Neural cell (in vitro differentiated cells): ENCODE measurements around a stretch of chr7.

- RAMPAGE, long total RNA: no peak
These were observed 36.8 kb downstream of the ZC3HAV1 start for GRCh38 chr7:139072800-139073000.

DNA sequence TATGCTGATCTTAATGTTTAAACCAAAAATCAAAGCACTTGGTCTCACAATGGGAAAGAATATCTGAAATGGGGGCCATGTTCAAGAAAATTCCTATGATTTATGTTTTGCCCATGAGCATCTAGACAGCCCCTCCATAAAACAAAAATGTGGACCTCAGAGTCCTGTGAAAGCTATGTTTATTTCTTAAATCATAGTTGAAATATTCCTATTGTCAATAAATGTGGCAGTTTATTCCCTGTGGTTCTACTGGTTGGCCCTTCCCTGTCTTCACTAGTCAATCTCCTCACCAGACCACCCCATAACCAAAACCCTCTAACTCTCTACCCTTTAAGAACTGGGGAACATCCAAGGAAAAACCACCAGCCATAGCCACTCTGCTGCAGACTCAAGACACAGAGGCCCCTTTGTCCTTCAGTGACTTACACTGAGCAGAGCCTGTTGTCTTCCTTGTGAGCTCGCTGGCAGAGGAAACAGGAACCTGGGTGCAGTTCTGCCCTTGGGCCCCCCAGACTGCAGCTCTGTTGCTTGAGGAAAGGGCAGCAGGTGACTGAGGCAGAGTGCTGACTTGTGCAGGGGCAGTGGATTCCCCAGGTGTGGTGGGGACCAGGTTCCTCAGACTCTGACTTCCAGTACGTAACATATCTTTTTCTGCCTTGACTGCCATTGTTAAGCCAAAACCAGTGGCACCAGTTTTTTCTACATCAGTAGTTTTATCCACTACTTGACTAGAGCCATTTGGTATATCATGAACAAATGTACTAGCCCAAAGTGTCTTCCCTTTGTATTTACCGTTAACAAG lies 30.6 kb downstream of the ZC3HAV1 start:
- RAMPAGE, long total RNA: no peak

DNA sequence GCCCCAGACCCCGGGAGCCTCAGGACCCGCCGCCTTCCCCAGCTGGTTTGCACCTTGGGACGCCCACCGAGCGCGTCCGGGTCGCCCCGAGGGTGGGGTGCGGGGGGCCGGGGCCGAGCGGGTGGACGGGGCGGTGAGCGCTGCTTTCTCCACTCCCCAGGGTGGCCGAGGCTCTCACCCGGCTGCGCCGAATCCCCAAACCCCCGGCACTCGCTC lies 846 bp downstream of the UBN2 start:
- RAMPAGE, long total RNA: no peak

DNA sequence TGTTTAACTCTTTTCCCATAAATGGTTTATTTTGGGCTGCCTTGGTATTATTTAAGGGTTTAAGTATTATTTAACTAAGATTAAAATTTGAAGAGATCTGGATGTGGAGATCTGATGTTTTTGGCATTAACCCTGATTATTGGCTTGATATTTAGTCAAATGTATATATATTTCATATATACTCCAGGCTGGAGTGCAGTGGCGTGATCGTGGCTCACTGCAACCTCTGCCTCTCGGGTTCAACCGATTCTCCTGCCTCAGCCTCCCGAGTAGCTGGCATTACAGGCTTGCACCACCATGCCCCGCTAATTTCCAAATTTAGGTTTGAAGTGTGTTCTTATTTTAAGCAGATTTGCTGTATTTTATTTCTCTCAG lies 24.4 kb downstream of the LUC7L2 start:
- RAMPAGE, long total RNA: no peak

DNA sequence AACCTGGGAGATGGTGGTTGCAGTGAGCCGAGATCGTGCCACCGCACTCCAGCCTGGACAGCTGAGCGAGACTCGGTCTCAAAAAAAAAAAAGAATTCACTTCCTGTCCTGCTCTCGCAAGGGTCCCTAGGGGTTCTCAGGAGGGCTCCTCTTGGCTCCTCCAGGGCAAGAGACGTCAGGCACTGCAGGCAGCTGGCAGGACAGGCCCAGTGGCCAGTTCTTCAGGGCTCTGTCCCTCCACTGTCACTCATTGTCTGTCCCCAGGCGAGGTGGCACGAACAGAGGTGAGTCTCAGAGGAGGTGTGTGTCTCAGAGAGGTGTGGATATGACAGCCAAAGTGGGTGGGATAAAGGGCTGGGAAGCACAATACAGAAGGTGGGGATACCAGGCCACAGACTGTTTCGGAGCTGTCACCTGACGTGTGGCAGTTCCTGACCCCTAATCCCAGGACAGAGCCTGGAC lies 11.9 kb downstream of the KLRG2 start:
- RAMPAGE, long total RNA: no peak

DNA sequence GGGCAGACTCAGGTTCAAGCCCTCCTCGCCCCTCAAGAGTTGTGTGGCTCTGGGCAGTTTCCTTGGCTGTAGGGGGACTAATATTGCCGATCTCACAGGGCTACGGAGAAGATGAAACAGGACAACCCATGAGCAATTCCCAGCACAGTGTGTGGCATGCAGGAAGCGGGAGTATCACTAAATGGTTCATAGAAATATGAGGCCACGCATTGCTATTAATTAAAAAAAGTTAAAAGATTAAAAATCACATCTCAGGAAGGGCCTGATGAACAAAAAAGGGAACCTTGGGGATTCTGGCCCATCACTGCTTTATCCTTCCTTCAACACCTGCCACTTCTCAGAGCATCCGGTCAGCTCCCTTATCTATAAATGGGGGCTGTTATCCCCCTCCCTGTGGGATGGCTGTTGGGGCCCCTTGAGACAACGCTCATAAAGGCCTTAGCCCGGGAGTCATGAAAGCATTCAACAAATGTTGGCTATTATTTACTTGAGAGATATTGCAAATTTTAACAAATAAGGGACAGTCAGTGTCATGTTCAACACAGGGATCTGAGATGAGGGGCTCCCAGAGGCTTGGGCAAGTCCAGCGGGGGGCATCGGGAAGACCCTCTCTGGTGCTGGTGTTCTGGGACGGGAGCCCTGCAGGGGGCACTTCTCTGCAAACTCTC lies 42.9 kb downstream of the CLEC2L start:
- RAMPAGE, long total RNA: no peak

- RAMPAGE, long total RNA: no peak
These were observed 120.5 kb downstream of the CLEC2L start for GRCh38 chr7:139643809-139644607.

GRCh38 chr7:139679974-139680610 lies 97.7 kb downstream of the HIPK2 start:
- RAMPAGE, long total RNA: no peak

- RAMPAGE, long total RNA: no peak
These were observed 37.6 kb downstream of the HIPK2 start for GRCh38 chr7:139739934-139740920.

DNA sequence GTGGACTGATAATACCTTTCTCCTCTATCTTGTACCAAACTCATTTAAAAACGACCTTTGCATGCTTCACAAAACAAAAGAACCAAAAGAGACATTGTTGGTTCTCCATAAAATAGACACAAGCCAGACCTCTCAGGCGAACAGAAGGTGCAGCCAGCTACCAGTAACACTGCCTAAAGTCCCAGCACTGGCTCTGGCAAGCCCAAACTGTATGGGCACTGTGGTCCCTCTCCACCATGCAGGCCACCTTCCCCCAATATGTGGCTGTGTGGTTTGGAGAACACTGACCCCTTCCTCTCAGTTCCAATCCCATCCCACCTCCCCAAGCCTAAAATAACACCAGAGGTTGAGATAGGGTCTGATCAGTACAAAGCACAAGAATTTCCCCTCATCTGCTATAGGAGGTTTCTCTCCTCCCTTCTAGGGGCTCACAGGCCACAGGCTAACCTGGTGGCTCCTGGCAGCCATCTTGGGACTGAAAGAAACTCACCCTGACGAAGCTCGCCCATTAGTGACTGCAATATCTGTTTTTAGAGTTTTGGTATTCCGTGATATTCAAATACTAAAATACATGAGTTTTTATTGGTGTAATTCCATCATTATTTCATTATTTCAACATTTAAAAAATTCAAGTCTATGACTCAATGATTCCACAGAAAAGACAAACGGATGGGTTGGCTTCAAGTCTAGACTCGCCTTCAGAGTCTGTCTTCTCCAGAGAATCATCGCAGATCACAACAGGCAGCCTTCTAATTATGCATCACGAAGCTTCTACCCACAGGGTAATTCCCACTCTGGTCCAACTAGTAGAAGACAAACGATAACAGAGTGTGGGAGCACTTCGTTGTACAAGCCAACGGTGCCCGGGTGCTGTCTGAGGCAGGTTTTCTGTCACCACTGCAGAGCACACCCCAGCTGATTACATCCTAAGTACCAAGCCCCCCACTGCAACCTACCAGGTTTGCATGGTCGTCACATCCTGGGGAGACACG lies 29.2 kb downstream of the PARP12 start:
- RAMPAGE, long total RNA: no peak

DNA sequence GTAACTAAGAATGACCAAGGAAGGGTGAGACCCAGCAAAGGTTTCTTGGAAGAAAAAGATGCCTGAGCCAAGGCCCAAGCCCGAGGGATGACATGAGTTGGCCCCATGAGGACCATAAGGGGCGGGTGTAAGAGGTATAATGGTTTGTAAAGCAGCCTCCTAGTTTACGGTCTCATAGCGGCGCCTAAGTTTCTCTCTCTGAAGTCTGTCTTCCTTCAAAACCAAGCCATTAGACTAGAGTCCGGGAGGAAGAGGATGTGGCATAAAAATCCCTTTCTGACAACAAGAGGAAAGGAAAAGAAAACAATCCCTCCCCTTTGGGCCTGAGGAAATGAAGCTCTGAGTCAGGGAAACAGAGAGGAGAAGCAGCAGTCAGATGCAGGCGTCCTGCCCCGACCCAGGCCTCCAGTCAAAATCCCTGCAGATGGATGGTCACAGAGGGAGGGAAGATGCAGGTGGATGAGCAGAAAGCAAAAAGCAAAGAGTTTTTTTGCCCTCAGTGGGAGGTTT lies 23.7 kb downstream of the PARP12 start:
- RAMPAGE, long total RNA: no peak

GRCh38 chr7:140175178-140175916 lies 1.4 kb downstream of the KDM7A start:
- RAMPAGE, long total RNA: no peak

DNA sequence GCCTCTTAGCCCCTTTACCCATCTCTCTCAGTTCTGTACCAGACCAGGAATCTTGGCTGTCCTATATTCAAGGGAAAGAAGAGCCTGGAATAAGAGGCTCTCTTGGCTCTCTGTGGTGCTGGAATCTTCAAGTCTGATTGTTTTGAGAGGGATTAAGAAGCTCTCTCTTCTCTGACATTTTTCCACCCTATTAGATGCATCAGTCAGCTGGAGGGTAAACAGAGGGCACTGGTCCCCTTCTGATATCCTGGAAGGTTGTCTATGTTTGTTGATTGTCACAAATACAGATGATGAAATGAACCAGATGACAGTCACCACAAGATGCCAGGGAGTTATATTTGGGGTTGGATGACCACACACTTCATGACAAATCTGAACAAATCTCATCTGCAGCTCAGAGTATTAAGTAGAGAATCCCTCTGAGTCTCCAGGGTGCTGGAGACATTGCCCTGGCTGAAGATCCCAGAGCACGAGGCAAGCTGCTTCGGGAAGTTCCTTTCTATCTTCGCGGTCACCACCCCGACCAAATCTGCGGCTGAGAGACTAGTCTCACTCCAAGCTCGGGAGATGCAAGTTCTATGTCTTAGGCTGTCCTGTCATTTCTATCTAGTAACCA lies 9.1 kb downstream of the DENND2A start:
- RAMPAGE, long total RNA: no peak

GRCh38 chr7:140637284-140637735 lies 3.3 kb downstream of the DENND2A start:
- RAMPAGE, long total RNA: no peak

DNA sequence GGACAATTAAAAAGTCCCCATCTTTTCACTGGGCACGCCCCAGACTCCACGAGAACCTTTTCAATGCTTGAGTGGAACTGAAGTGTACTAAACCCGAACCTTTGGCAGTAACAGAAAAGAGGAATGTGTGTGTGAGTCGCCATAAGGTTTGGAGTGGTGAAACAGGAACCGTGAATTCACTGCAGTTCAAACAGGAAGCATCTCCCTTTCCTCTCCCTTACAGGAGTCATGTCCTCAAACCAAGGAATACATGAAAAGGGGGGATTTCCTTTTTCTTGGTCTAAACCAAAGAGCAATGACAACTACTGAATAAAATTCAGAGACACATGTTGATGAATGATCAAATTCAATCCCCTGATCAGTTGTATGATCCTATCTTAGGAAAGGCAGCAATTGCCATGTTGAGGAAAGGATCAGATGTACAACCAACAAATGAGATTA lies 23.3 kb downstream of the NDUFB2 start:
- RAMPAGE, long total RNA: no peak

- RAMPAGE, long total RNA: no peak
These were observed 26.1 kb downstream of the NDUFB2 start for GRCh38 chr7:140722630-140723045.

- RAMPAGE, long total RNA: no peak
These were observed 97.8 kb downstream of the NDUFB2 start for GRCh38 chr7:140794258-140794712.

DNA sequence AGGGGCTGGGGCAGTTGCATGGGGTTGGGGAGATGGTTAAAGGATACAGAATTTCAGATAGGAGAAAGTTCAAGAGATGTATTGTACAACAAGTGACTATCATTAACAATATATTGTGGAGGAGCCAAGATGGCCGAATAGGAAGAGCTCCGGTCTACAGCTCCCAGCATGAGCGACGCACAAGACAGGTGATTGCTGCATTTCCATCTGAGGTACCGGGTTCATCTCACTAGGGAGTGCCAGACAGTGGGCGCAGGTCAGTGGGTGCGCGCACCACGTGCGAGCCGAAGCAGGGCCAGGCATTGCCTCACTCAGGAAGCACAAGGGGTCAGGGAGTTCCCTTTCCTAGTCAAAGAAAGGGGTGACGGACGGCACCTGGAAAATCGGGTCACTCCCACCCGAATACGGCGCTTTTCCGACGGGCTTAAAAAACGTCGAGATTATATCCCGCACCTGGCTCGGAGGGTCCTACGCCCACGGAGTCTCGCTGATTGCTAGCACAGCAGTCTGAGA lies 17.8 kb upstream of the MRPS33 start:
- RAMPAGE, long total RNA: no peak

DNA sequence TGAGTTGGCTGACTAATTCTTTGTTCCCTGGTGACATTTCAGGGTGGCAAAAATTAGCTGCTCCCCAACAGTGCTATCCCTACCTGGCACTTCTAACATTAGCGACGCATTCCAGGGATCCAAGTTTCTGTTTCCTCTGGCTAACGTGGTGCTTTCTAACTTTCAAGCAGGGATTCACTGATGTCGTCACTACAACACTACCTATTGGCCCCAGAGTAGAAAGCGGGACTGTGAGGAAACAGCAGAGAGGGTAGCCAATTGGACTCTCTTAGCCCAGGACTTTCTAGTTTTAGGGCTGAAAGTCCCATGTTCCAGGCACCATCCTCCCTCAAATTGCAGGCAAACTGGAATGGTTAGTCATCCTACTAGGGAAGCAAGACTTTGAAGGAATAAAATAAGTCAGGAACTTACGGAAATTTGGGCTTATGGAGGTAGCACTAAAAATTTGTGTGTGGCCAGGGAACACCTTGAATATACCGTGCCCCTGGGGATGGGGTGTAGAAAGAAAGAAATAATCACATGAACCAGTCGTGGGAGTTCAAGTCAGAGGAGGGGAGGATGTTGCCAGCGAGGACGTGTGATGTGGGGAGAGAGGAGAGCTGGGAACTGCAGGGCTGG lies 89.2 kb upstream of the AGK start:
- RAMPAGE, long total RNA: no peak

- RAMPAGE, long total RNA: no peak
These were observed 52.6 kb downstream of the DENND11 start for GRCh38 chr7:141649429-141649786.